SK-N-MC (cell line): Measurements from ENCODE around the gene MOCOS.

DNA sequence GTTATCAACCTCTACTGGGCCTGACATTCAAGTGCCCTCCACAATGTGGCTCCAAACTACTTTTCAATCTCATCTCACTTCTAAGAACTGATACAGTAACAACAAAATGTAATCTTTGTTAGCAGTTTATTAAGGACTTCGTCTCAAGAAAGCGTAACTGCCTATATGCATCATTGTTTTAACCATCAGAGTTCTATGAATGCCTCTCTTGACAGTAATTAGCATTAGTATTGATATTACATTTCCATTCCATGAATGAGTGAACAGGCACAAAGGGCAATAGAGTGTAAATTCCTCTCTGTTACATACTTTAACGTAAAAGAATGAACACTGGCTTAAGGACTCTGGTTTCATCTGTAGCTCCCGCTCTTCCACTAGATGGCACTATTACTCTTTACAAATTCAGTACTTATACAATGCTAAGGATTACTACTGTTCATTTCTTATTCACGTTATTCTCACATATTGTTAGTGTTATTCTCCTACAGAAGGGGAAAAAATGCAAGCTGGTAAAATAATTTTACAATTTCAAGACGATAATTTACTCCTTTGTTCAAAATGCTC is 45.1 kb downstream of the C18orf21 start:
- RRBS = no CpG with 5 or more reads among the region's 6 CpGs

DNA sequence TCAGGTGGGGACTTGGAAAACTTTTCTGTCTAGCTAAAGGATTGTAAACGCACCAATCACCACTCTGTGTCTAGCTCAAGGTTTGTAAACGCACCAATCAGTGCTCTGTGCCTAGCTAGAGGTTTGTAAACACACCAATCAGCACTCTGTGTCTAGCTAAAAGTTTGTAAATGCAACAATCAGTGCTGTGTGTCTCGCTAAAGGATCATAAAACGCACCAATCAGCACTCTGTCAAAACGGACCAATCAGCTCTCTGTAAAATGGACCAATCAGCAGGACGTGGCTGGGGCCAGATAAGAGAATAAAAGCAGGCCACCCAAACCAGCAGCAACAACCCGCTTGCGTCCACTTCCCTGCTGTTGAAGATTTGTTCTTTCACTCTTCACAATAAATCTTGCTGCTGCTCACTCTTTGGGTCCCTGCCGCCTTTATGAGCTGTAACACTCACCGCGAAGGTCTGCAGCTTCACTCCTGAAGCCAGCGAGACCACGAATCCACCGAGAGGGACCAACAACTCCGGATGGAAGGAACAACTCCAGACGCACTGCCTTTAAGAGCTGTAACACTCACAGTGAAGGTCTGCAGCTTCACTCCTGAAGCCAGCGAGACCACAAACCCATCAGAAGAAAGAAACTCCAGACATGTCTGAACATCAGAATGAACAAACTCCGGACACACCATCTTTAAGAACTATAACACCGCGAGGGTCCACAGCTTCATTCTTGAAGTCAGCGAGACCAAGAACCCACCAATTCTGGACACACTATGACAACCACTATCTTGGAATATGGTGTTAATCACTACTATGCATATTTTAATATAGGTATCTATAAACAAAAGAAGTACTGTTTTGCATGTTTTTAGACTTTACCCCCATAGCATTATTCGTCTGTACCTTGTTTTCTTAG is 2.7 kb downstream of the RPRD1A start:
- RRBS = no CpG with 5 or more reads among the region's 22 CpGs

DNA sequence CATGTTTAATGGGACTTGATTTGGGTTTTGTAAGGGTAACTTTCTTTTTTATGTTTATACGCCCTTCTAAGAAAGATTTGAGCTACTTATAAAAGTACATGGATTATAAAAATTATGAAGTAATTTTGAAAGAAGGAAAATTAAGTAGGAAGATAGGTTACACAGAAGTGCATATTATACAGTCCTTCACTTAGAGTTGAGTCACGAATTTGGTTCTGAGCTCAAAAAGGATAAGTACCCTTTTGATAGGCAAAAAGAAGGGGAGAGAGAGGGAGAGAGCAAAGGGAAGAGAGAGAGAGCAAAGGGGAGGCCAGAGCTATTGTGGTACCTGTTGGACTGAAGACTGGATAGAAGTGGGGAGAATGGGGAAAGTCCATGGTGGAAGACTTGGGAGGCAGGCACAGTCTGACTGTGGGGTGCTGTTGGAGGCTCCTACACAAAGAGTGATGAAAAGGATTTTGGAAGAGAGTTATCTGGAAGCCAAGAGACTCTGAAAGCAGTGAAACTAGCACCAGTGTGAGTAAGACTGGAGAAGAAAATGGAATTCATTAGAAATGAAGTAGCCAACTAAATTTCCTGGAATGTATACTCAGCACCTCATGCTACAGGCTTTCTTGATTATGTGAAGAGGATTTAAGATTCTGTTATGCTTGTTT is 27.6 kb downstream of the ELP2 start:
- RRBS = no CpG with 5 or more reads among the region's 2 CpGs

- RRBS = 8% methylated on average over 22 of the region's 36 CpGs
These were observed at the start of gene MOCOS for GRCh38 chr18:36187242-36187610. MOCOS (plus strand) TSS chr18:36187497.

DNA sequence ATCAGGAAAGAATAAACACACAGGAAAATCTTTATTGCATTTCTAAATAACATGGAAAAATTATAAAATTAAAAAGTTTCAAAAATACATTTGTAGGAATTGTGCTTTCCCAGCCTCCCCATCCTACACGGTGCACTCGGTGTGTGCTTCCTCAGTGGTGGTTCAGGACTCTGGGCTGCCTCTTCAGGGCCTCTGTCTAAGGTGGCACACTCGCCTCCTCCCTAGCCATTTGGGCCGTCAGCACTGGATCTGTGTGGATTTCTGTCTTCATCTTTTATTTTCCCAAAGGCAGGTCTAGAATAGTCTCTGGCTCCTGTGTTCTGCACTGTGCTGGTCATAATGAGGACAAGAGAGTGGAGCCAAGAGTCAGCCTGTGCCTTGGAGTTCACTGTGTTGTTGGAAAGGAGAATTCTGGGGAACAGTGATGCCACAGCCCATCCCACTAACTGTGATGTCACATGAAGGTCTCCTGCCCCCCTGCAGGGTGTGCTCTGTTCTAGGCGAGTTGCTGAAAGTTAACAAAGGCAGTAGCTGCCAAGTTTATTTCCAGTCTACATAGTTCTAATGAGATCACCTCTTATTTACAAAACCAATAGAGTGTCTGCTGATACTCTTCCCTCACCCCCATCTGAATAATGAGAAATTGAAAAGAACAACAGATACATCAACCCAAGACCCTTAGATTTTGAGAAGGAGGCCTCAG is 248.6 kb downstream of the TPGS2 start:
- RRBS = no CpG with 5 or more reads among the region's 5 CpGs

DNA sequence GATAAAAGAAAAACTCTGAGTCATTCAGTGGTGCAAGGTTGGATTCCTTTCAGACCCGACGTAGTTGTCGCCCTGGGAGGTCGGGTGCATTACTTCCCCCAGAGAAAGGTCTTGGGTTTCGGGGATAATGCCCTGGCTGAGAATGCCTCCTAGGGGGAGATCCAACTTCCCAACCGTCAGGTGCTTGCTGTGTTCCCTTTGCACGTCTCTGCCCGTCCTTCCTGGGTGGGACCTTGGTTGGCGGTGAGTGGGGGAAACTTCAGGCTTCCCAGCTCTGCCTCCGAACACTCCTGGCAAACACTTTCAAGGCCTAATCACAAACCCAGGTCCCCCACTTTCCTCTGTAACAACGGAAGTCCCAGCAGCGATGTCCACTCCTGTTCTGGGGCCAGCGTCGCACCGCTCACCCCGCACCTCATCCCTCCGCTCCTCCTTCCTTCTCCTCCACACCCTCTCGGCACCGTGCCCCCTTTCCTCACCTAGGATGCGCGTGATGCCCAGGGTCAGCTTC is 543 bp downstream of the TPGS2 start:
- RRBS = no CpG with 5 or more reads among the region's 21 CpGs

DNA sequence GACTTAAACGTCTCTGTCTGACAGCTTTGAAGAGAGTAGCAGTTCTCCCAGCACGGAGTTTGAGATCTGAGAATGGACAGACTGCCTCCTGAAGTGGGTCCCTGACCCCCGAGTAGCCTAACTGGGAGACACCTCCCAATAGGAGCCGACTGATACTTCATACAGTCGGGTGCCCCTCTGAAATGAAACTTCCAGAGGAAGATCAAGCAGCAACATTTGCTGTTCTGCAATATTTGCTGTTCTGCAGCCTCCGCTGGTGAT is 283.1 kb downstream of the KIAA1328 start:
- RRBS = no CpG with 5 or more reads among the region's 6 CpGs

GRCh38 chr18:37253161-37253807 is 312.3 kb downstream of the CELF4 start:
- RRBS = 41% methylated on average over 16 of the region's 35 CpGs

DNA sequence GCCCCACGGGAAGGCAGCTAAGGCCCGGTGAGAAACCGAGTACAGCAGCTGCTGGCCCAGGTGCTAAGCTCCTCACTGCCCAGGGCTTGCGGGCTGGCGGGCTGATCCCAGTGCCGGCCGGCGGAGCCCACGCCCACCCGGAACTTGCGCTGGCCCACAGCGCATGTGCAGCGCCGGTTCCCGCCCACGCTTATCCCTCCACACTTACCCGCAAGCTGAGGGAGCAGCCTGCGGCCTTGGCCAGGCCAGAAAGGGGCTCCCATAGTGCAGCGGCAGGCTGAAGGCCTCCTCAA is 1152.9 kb upstream of the CELF4 start:
- RRBS = 74% methylated on average over 3 of the region's 19 CpGs

- RRBS = no CpG with 5 or more reads among the region's 4 CpGs
These were observed 153.0 kb downstream of the PIK3C3 start for GRCh38 chr18:42107939-42108611.

DNA sequence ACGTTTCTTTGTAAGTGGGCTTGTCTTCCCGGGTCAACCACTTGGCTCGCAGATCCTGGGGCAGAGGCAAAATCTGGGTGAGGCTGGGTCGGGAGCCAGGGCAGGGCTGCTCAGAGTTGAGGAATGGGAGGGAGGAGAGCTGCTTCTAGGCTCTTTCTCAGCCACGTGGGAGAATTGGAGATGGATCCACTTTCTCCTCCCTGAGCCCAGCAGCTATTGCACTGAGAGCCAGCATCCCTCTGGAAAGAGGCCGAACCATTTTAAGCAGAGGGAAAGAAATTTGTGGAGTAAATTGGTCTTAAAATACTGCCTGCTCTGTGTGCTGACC is 344.2 kb downstream of the PIK3C3 start:
- RRBS = no CpG with 5 or more reads among the region's 6 CpGs

- RRBS = no CpG with 5 or more reads among the region's 1 CpG
These were observed 500.8 kb downstream of the RIT2 start for GRCh38 chr18:42614662-42615125.

- RRBS = 88% methylated on average over 13 of the region's 55 CpGs
These were observed 63.7 kb downstream of the SETBP1 start for GRCh38 chr18:44743891-44745240.

GRCh38 chr18:44777646-44778316 is 97.1 kb downstream of the SETBP1 start:
- RRBS = no CpG with 5 or more reads among the region's 9 CpGs

- RRBS = no CpG with 5 or more reads among the region's 7 CpGs
These were observed 145.6 kb downstream of the SETBP1 start for GRCh38 chr18:44826127-44826886.

DNA sequence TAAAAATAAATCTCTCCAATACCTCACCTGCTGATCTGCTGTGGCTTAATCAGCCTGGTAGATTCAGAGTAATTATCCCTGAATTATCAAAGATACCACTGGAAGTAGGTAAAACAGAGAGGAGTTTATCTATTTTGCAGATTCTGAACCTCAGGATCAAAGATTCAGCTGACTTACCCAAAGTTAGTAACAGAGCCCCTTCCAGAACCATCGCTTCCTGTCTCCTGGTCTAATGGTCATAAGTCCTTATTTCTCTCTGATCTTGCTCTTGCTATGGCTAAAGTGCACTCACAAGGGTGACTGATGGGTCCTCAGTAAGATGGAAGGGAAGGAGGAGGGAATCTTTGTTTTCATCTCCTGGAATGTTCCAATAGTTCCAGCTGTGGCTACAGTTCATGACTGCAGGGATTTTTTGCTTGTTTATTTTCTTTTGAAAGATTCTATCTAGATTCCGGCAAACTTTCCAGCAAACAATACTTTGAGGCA is 111.5 kb upstream of the SLC14A2 start:
- RRBS = no CpG with 5 or more reads among the region's 2 CpGs

GRCh38 chr18:45665953-45666552 is 50.8 kb downstream of the SLC14A2 start:
- RRBS = no CpG with 5 or more reads among the region's 8 CpGs

- RRBS = no CpG with 5 or more reads among the region's 9 CpGs
These were observed 4.2 kb downstream of the EPG5 start for GRCh38 chr18:45962841-45963496.

DNA sequence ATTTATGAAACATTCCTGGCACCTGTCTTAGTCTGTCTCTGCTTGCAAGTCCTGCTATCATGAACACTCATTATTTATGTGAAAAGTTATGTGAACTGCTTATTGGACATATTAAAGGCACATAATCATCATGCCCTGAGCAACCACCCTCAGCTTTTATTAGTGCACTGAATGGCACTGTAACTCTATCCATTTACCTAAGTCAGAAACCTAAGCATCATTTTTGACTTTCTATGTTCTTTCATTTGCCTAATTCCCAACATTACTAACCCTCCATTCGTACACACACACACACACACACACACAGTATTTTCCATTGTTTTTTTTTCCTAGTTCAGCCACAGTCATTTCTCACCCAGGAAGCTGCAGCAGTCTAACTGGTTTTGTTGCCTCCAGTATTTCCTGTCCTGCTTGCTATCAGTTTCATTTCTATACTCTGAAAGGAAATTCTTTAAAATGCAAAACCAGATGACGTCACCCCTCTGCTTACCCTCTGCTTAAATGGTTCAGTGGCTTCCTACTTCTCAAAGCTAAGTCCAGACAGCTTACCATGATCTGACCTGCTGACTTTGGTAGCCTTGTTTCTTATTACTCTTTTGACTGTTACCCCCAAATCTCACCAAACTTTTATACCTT is 76.5 kb downstream of the C18orf25 start:
- RRBS = no CpG with 5 or more reads among the region's 2 CpGs

DNA sequence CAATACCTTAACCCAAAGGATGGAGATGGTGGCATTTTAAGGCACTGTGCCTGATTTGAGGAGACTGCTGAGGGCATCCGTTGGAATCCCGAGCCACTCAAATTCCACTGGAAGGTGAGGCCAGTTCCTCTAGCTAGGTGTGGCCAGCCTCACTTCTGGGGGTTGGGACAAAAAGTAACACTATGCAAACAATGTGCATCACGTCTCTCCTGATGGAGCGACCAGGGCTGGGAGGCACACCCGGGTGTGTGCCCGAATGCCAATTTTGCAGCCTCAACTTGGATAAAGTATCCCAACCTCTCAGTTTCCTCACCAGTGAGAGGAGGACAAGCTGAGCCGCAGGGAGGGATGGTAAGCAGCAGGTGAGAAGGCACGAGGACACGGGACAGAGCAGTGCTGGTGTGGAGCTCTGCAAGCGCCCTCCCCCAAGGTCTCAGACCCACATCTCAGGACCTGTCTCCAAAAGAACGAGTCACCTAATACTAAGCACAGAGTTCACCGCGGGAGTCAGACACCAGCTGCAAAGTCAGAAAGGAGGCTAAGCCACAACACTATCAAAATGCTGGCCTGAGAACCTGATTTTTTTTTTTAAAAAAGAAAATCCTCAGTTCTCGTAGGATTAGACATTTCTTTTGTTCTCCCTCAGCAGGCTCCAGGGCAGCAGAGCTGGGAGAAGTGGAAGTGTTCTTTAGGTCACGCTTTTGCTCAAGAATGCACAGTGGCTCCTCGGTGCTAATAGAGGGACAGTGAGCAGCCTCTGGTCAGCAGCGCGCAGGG is 11.3 kb upstream of the RNF165 start:
- RRBS = no CpG with 5 or more reads among the region's 18 CpGs